Colonic mucosa (tissue), 1 donor: ENCODE data around the gene SHLD3.

- PRO-cap, result bidirectional peak, plus-strand start at chr5:61246126, minus-strand start at chr5:61246042
Measured at GRCh38 chr5:61245979-61246265, 83.7 kb upstream of the SMIM15 start.

DNA sequence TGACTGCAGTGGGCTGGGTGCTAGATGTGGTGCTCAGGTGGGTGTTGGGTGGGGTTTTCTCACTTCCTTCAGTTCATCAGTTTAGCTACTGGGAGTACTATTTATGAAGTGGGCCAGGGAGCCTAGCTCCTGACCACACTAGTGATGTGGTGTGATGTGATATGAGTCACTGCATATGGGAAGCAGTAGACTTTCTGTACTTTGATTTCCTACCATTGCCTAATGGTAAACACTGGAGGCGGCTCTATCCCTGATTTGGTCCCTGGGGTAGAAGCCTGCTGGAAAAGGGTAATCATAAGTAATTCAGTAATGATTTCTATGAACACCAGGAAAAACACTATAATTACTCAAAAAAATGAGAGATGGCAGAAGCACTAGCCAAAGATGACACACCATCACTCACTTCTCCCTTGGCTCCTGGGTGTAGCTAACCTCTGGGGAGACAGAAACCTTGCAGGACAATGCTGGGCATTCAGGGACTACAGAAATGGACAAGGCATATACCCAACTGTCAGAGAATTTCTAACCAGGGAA is 3.8 kb upstream of the ZSWIM6 start:
- PRO-cap, result bidirectional peak, plus-strand start at position 222 of the sequence, minus-strand start at position 75 of the sequence

- PRO-cap, result bidirectional peak, plus-strand start at chr5:61333515, minus-strand start at chr5:61333420
Measured at GRCh38 chr5:61333165-61334124, 1.4 kb downstream of the ZSWIM6 start.

DNA sequence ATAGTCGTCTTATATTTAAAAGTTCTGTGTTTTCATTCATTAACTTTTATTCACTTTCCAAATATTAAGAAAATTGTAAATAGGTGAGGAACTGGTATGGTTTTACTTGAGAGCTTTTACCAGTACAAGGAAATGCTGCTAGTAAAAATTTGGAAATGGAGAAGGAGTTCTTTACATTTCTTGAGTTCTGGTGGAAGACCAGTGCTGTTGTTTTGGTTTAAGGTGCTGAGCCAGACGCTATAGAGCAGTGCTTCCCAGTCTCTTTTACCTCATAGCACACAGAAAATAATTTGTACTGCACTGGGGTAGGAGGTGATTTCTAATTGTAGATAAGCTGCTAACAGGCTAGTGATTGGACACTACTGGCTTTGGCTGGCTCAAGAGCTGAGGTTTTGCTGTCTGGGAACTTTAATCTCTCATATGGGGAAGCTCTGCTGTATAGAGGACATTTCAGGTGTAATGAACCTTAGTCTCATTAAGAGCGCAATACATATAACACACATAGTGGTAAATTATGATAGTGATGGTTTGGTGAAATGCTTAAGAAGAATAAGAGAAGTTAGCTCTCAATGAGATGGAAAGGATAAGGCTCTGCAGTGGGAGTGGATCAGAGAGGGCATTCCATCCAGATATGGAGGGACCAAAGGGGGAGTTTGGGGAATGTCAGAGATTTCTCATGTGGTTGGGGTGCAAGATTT is 26.6 kb downstream of the ZSWIM6 start:
- PRO-cap, result no peak

- PRO-cap, result no peak
Measured at GRCh38 chr5:61496204-61496666, 164.2 kb downstream of the ZSWIM6 start.

DNA sequence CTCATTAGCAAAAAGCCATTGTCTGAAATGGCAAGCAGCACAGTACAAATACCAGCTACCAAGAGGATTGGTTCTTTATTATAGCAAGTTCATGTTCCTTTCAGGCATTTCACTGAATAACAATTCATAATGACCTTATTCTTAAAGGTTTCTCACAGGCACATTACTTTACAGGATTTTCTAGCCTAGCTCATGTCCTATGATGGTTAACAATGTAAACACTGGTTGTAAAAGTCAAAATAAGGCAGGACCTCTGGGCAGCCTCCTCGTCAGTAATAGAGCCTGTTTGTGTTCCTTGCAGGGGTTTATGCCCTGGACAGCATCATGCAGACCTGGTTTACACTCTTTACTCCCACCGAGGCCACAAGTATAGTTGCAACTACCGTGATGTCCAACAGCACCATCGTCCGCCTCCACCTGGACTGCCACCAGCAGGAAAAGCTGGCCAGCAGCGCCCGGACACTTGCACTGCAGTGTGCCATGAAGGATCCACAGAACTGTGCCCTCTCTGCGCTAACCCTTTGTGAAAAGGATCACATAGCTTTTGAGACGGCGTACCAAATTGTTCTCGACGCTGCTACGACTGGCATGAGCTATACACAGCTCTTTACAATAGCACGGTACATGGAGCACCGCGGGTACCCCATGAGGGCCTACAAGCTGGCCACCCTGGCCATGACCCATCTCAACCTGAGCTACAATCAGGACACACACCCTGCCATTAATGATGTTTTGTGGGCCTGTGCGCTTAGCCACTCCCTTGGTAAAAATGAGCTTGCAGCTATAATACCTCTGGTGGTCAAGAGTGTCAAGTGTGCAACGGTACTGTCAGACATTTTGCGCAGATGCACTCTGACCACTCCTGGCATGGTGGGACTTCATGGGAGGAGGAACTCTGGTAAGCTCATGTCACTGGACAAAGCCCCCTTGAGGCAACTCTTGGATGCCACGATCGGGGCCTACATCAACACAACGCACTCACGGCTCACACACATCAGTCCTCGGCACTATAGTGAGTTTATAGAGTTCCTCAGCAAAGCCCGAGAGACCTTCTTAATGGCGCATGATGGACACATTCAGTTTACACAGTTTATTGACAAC is 211.4 kb downstream of the ZSWIM6 start:
- PRO-cap, result no peak

DNA sequence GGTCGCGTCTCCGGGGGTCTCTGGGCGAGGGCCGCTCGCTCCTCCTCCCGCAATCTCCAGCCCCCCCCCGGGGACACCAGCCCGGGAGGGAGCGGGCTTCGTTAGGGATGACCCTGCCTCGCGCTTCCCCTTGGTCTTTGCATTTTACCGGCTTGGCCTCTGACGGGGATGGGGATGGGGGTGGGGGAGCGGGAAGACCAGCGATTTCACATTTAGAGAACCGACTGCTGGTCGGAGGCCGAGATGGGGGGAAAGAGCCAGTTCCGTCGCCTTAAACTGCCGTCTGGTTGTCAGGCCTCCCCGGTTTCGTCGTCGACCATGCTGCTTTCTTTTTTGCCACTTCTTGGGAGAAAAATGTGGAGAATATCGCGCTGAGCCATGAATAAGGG is 777 bp downstream of the KIF2A start:
- PRO-cap, result bidirectional peak, plus-strand start at position 86 of the sequence, minus-strand start at position 75 of the sequence; bidirectional peak, plus-strand start at position 241 of the sequence, minus-strand start at position 285 of the sequence

GRCh38 chr5:62653321-62653903 is 74.8 kb downstream of the LRRC70 start:
- PRO-cap, result unidirectional peak, minus-strand start at chr5:62653621

- PRO-cap, result no peak
Measured at GRCh38 chr5:63155134-63155486, 576.5 kb downstream of the LRRC70 start.

DNA sequence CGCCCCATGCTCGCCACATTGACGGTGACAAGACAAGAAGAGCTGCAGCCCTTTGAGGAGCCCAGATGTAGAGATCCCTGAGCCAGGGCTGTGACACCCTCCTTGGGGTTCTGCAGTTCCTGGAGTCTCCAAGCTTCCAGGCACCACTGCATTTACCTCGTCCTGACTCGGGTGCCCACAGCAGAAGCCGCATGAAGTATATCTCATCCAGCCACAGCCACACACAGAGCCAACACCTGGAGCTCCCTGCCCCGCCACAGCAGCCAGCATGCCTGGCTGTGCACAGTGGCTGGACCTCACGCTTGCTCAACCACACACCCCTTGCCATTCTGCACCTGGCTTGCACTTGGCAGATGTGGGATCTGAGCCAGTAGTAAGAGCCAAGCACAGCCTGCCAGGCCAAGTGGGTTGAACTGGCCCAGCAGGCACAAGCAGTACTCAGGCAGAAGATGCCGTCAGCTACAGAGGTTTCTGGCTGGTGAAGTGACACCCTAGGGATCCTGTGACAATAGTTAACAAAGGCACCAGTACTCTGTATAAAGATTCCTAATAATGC is 166.2 kb downstream of the RNF180 start:
- PRO-cap, result no peak

GRCh38 chr5:64714559-64715244 is 24.4 kb downstream of the SHISAL2B start:
- PRO-cap, result no peak

GRCh38 chr5:64786337-64786724 is 17.6 kb downstream of the CWC27 start:
- PRO-cap, result no peak

DNA sequence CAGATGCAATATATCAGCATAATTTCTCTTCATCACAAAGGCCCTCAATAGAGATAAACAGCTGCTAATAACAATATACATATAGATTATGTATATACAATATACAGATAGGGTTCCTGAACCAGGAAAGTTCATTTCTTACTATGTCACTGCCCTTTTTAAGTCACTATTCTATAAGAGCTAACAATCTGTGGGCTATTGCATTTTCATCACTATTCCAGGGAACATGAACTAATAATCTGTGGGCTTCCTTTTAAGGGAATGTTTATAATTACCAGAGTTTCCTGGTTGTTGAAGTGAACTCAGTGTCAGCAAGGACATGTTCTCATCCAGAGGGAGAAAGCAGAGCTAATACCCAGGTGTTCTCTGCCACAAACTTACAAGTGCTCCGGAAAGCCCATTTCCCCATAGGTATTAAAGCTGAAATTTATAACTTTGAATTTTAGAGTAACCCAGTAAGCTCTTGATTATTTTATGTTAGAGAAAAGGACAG is 69.6 kb downstream of the CWC27 start:
- PRO-cap, result no peak

GRCh38 chr5:65066471-65066758 is 297.7 kb downstream of the CWC27 start:
- PRO-cap, result no peak

DNA sequence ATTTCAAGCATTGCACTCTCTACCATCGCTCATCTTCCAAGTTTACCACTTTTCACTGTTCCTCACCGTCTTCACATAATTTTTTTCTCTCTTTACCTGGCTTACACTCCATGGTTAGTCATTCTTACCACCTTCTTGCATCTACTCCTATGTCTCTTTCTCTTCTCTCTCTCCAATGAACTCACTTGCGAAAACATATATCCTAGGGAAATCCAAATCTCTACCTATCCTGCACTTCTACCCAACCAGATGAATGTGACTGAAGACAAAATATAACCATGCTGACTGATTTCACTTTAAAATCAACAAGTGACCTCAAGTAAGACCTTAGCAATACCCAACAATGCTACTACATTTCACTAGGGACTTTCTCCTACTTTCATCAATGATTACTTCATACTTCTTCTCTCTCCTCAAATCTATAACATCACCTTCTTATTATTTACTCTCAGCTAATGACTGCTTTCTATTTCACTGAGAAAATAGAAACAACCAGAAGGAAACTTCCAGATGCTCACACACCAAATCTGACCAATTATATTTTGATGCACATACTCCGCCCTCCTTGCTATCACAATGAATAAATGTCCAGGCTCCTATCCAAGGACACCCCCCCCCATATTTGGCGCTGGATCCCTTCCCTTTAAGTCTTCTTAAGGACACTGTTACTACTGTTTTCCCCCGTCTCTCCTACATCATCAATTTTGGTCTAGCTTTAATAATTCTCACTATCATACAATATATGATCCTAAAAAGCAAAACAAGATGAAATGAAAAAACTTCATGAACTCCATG is 79.4 kb downstream of the ADAMTS6 start:
- PRO-cap, result no peak

DNA sequence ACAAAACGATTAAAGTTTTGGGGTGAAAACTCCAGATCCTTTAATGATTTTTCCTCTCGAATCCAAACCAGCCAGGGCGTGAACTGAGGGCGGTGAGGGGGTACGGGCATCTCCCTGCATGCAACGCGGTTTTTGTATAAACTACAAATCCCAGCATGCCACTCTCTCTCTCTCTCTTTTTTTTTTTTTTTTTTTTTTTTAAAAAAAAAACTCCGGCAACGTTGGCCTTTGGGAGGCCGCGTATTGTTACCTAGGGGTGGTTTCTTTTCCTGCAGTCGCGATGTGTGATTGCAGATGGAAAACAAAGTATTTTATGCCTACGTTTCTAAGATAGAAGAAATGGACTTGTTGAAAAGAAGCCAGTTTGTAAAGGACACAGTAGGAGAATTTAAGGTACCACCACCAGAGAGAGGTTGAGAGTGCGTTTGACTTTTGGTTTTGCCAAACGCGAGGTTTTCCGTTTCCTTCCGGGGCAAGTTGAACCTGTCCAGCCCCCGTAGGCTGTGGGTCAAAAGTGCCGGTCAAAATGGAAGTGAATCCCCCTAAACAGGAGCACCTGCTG is at the start of gene SHLD3:
TSS of gene SHLD3 (plus strand) at position 493 of the 562 bp plus-strand sequence.
- PRO-cap, result bidirectional peak, plus-strand start at position 208 of the sequence, minus-strand start at position 113 of the sequence; bidirectional peak, plus-strand start at position 511 of the sequence, minus-strand start at position 412 of the sequence

DNA sequence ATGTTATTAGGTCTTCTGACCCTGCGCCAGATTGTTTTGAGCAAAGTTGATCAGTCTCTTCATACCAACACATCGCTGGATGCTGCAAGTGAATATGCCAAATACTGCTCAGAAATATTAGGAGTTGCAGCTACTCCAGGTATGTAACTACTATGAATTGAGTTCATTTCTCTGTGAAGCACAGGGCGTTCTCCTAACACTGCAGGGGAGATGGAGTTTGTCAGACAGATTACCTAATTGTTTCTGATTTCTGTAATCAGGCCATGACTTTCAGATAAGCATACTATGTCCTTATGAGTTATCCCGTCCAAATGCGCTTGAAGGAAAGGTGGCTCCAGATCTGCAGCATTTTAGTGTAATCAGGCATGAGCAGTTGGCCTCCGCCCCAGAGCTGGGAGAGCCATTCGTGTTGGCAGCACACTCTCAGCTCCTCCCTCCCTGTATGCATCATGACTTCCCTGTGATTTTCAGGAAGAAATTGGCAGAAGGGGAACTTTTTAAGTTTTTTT is 88.1 kb downstream of the NLN start:
- PRO-cap, result no peak

- PRO-cap, result unidirectional peak, plus-strand start at chr5:65812104
Measured at GRCh38 chr5:65811806-65812232, 89.8 kb downstream of the NLN start.

DNA sequence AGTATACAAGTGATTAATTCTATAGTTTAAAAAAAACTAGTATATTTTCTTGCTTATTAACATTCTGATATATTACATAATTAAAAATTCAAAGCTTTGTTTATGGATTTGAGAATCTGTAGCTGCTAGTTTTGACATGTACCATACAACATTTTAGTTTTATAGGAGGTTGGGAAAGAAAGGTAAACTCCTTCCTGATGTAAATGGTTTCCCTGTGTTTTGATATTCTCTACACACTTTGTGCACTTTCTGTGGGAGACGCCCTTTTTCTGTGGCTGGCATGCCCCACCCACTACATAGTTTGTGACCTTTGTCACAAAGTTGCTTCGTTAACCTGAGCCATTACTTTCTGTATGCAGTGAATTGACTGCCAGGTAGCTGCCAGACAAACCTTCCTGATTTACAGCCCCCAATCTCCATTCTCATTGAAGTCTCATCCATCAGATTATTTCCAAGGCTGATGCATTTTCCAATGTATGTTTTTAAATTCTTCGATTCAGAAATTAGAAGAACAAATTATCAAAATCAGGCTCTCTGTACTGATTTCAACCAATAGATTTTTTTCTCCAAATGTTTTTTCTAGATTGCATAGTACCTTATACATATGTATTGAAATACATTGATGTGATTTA is 90.7 kb downstream of the NLN start:
- PRO-cap, result bidirectional peak, plus-strand start at position 358 of the sequence, minus-strand start at position 205 of the sequence

GRCh38 chr5:65924596-65925462 is 1.5 kb upstream of the ERBIN start:
- PRO-cap, result bidirectional peak, plus-strand start at chr5:65925293, minus-strand start at chr5:65925227